Measurements from ENCODE around the gene ANKRA2.

GRCh38 chr5:73188933-73189395, 16.0 kb downstream of the TMEM174 start:
- PRO-cap, result no peak

DNA sequence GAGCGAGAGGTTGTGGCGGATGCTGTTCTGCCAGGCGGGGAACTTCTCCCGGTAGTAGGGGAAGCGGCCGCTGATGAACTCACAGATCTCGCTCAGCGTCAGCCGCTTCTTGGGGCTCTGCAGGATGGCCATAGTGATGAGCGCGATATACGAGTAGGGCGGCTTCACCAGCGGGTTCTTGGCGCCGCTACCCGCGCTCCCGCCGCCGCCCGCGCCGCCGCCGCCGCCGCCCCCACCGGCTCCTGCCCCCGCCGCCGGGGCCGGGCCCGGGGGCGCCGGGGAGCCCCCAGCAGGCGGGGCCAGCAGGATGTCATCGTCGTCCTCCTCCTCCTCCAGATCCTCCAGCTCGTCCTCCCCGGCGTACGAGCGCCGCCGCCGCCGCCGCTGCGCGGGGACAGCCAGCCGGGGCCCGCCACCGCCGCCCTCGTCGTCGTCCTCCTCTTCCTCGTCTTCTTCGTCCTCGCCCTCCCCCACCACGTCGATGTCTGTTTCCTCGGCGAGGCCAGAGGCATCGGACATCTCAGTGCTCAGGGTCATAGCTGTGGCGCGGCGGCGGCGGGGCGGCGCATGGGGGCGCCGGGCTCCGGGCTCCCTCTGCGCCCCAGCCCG, 647 bp downstream of the FOXD1 start:
- PRO-cap, result bidirectional peak, plus-strand start at position 316 of the sequence, minus-strand start at position 244 of the sequence

DNA sequence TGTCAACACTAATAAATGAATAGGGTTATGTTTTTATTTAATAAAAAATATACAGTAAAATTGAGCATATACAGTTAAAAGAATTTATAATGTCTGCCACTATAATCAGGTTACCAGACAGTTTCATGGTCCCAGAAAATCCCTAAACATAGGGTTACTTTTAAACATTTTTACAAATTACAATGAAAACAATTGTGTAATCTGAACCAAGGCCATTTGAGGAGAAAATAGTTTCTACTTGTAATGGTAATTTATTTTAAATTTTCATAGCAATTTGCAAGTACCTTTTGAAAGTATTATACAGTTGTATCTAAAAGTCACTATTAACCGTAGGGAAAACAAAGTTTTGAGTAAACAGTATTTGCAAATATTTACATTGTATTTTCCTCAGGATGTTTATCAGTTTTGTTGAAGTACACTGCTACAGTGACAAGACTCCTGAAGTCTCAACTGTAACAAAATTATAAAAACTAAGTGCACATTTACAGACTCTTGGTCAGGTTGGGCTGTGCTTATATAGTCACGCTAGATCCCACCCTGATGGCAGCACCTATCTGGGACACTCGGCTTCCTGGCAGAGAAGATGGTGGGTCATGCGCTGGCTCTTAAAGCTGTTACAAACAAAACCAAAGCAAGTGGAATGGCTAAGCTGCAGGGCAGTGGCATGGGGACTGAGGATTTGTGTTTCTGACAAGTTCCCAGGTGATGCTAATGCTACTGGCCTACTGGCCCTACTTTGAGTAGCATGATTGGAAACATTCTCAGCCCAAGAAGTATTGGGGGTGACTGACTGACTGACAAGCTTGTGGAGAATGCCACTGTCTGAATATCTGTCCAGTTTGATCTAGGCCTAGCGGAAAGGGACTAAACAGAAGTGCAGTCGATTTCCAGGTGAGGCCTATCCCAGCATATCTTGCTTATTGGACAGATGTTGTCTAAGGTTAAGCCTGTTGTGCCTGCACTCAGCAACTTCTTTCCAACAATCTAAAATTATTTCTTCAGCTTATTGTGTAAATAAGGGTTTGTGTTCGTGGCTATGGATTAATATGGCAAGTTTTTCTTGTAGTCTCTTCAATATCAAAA, 8.1 kb downstream of the BTF3 start:
- PRO-cap, result no peak

- PRO-cap, result no peak
Observed at GRCh38 chr5:73540230-73540681, 25.2 kb downstream of the ANKRA2 start.

GRCh38 chr5:73564861-73565897, at the start of gene ANKRA2:
ANKRA2 (minus strand) TSS chr5:73565639.
- PRO-cap, result unidirectional peak, minus-strand start at chr5:73565376; unidirectional peak, minus-strand start at chr5:73565413; bidirectional peak, plus-strand start at chr5:73565754, minus-strand start at chr5:73565691

DNA sequence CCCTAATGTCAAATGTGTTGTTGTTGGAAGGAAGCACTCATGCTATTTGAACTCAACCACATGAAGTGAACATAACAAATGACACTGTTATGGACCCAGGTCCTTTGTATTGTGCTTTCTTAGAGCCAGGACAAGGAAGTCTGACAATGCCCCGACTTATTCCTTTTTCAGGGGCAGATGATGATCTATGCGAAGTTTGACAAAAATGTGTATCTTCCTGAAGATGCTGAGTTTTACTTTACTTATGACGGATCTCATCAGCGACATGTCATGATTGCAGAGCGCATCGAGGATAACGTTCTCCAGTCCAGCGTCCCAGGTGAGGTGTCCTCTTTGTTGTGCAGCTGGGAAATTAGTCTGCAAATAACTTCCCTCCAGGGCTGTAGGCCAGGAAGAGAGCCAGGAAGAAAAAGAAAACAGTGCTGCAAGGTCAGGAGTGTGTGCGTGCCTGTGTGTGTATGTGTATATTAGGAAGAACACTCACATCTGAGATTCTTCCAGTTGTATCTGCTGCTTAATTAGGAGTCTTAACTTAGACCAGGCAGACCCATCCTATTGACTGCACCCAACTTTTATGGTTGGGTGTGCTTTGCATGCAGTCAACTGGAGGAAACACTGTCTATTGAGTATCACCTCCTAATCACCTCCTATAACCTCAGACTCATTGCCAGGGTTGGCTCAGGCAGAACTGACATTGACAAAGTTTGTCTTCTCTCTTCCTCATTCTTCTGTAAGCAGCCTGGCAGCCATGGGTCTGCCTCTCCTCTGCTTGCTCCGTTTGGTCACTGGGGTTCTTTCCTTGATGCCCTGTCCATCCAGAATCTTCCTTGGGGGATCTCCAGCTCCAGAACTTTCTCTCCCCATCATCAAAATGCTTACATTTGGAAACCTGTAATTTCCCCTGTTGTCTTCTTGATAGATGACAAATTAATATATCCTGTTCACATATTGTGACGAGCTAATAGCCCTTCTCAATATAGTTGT, 124.0 kb downstream of the ARHGEF28 start:
- PRO-cap, result no peak

- PRO-cap, result no peak
Observed at GRCh38 chr5:73813139-73813834, 187.3 kb downstream of the ARHGEF28 start.

- PRO-cap, result no peak
Observed at GRCh38 chr5:73822723-73823179, 196.8 kb downstream of the ARHGEF28 start.

DNA sequence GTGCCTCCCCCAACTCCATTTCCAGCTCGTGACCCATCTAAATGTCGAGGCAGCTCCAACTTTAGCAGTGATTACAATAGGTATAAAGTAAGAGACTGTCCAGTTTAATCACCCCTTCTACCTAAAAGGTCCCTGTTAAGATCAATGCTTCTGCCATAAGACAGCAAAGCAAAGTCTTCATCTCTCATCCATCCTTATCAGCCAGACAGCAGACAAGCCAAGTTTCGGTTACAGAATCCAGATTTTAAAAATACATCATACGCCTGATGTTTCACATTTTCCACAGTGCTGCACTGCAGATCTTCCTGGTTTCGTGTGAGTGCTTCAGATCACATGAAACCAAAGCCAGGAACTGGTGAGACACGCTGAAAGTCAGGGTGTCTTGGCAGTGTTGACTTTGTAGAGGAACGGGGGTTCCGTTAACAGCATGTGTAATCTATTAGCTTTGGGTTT, 447.7 kb downstream of the ENC1 start:
- PRO-cap, result no peak

DNA sequence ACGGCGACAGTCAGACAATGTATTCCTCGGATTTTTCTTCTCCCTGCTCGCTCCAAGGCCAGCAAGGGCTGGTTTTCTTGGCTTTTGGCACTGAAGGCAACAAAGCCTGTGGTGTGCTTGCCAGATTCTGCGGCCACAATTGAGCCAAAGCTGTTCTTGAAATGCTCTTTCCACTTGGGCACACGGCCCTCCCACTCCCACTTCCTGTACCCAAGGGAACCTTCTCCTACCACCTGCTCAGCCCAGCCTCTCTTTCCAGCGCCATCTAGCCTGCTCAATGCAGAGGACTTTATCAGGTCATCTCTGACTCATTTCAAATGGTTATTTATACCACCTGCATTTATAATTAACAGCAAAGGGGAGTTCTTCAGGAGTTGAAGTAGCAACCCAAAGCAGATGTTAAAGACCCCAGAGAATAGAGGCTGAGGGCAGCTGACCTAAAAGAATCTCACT, 439.2 kb downstream of the ENC1 start:
- PRO-cap, result no peak

- PRO-cap, result no peak
Observed at GRCh38 chr5:74206685-74207254, 433.8 kb downstream of the ENC1 start.

- PRO-cap, result no peak
Observed at GRCh38 chr5:74257509-74258169, 382.9 kb downstream of the ENC1 start.

DNA sequence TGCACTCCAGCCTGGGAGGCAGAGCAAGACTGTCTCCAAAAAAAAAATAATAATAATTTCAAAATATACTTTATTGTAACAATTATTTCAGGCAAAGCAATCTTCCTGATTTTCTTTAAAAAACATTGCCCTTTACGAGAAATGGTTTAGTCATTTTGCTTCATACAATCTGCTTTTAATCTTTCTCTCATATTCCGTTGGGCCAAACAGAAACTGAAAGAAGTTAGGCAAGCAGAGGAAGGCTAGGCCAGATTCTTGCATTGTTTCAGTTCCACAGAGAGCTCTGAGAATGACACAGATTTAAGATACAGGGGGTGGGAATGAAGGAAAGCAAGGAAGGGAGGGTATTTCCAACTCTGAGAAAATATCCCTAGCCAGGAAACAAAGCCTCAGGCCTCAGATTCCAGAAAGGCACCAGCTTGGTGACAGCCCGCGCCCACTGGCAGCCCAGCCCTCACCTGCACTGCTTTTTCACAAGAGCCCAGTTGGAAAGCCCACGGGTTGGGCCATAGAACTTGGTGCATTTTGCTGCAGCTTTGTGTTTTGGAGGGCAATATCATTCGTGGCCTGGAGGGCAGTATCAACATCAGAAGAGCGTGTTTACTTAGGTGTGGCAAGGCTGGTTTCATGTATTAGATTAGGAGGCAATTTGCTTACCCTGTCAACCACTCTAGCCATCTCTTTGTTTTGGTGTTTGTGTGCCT, 63.6 kb downstream of the ENC1 start:
- PRO-cap, result no peak

DNA sequence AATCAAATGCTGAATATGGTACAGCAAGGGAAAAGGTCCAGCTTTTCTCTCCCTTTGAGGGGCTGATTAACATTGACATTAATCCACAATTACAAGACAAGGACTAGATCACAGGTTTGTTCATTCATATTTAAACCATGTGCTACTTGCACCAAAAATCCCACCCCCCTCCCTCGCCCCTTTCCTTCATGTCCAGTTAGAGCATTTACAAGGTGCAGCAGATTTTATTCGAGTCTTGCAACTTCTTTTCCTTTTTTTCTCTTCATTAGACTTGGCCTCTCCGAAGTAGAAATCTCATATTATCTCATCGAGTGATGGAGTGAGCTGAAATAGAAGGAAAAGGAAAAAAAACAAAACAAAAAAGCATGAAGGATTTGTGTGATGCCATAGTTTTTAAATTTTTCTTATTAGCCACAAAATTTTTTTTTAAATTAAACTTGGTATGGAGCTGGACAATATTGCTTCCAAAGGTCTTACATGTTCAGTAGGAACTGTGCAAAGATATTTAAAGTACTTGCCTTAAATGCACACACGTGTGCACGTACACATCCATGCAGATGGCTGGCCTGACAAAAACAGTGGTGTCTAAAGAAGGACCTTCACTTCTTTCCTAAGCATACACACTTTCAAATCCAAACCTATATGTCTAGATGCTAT, 10.7 kb downstream of the ENC1 start:
- PRO-cap, result no peak

DNA sequence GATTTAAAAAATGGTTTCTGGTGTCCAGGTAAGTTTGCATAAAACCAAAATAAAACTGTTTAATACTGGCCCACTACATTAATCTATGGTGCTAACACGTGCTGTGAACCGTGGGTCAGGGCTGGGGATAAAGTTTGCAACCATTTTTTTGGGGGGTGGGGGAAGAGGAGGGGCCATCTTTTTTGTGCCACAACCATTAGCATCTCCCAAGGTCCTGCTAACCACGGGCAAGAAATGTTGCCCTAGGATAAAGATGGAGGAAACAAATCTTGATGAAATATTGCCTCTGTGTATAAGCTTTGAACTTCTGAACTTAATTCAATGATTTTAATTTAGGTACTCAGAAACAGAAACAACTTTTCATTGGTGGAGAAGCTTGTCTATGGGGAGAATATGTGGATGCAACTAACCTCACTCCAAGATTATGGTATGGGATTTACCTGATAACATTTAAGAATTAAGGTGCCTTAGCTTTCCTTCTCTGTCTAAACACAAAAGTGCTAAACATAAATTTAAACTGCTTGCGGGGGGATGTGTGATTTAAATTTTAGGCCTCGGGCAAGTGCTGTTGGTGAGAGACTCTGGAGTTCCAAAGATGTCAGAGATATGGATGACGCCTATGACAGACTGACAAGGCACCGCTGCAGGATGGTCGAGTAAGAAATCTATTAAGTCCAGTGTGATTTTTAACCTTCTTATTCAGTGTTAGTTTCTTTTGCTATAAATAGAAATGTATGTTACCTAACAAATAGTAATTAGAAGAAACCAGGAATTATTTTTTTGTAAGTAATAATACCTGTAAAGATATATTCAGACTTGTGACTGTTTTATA, 35.3 kb downstream of the HEXB start:
- PRO-cap, result no peak

DNA sequence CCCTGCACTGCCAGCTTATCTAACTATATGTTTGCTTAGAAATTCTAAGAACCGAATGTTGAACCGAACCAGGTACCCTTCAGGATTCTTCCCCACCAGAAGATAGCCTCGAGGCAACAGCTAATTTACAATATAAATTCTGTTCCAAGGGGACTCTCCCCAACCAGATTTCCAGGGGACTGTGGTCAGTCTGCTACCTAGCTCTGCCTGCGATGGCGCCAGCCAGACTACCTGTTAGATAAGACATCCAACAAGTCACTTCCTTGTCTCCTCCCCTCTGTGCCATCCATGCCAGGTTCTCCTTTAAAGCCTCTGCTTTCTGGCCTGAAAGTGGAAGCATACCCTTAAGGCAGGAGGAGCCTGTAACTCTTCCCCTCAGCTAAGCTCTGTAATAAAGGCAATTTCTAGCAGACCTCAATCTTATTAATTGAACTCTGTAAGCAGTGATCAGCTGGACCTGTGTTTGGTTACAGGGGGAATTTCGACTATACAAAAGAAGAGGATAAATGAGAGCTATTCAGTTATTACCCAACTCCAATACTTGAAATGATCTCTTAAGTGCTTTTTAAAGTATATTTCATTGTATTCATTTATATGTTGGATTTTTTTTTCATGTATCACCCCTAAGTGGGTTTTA, 85.6 kb downstream of the GCNT4 start:
- PRO-cap, result no peak

GRCh38 chr5:75034319-75034742, 18.0 kb downstream of the GCNT4 start:
- PRO-cap, result no peak

DNA sequence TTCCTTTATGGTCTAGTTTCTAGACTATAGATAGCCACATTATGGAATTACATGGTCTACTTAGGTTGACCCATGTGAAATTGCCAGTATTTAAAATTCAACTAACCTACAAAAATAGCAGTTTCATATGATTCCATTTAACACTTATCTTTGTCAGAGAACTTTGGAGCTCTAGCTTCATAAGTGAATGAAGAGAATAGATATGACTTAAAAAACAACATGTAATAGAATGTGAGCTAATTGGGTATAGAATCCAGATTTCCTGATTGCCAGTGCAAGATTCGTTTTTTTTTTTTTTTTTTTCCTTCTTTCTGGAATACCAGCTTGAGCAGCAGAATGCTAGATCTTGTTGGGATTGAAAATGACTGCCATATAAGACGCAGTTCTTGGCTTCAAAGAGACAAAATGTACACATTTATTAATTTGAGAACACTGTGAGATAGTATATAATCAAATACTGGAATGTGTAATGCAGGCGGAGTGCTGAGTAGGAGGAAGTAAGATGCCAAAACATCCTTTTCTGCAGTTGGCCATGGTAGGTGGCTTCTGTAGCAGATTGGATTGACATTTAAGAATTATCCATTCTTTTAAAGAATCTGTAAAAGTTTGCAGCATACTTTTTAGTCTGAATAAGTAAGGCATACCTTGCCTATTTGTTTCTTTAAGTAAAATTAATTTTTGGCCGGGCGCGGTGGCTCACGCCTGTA, 1.8 kb downstream of the HMGCR start:
- PRO-cap, result no peak

DNA sequence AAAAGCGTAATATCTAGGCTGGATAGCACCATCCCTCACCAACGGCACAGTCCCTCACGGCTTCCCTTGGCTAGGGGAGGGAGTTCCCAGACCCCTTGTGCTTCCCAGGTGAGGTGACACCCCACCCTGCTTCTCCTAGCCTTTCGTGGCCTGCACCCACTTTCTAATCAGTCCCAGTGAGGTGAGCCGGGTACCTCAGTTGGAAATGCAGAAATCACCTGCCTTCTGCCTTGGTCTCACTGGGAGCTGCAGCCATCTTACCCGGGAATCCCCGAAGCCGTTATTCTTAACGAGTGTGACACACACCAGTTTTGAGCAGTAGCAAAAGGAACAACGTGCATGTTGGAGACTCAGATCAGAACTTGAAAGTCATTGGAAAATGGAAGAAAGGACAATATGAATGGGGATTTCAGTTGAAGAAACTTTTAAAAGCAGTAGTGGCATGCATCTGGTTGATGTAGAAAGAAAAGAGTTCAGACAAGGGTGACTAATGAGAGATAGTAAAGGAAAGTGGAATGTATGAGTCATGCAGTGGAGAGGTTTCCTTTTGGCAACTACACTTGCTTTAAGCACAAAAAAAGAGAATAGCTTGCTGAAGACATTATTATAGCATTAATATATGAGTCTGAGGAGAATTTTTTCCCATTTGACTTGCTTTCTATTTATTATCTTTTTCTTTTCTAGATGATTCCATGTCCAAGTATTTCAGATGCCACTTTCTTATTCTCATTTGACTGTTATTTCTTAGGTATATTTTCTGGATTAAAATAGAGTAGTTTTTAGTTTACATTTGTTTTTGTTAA, 44.5 kb upstream of the ANKDD1B start:
- PRO-cap, result no peak

DNA sequence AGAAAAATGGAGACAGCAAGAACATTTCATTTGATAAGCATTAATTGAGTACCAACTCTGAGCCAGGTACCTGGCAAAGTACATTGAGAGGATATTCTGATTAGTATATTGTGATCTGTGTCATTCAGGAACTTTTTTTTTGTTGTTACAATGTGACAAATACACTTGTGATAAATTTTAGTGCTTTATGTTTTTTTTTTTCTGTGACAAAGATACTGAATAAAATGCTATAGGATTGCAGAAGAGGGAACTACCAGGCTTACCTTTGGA, 53.1 kb downstream of the SV2C start:
- PRO-cap, result no peak

Measured in tibial artery (tissue), 1 donor.